Helper T cell (primary cell): ENCODE results near the gene TSHZ2.

- PRO-cap, 2 experiments = no peak in any of the 2 experiments
These were observed 6.5 kb upstream of the PARD6B start for GRCh38 chr20:50724761-50725443.

GRCh38 chr20:50756265-50756732, 24.9 kb downstream of the PARD6B start:
- PRO-cap, 2 experiments = no peak in any of the 2 experiments

GRCh38 chr20:50848257-50849520, 53.8 kb downstream of the BCAS4 start:
- PRO-cap, 2 experiments = no peak in any of the 2 experiments

- PRO-cap, 2 experiments = no peak in any of the 2 experiments
These were observed 61.5 kb downstream of the BCAS4 start for GRCh38 chr20:50856305-50856752.

GRCh38 chr20:50920963-50922068, 9.9 kb downstream of the ADNP start:
- PRO-cap, 2 experiments = peak in 1 of 2 experiments; most common plus-strand start chr20:50921331 (in 1)

DNA sequence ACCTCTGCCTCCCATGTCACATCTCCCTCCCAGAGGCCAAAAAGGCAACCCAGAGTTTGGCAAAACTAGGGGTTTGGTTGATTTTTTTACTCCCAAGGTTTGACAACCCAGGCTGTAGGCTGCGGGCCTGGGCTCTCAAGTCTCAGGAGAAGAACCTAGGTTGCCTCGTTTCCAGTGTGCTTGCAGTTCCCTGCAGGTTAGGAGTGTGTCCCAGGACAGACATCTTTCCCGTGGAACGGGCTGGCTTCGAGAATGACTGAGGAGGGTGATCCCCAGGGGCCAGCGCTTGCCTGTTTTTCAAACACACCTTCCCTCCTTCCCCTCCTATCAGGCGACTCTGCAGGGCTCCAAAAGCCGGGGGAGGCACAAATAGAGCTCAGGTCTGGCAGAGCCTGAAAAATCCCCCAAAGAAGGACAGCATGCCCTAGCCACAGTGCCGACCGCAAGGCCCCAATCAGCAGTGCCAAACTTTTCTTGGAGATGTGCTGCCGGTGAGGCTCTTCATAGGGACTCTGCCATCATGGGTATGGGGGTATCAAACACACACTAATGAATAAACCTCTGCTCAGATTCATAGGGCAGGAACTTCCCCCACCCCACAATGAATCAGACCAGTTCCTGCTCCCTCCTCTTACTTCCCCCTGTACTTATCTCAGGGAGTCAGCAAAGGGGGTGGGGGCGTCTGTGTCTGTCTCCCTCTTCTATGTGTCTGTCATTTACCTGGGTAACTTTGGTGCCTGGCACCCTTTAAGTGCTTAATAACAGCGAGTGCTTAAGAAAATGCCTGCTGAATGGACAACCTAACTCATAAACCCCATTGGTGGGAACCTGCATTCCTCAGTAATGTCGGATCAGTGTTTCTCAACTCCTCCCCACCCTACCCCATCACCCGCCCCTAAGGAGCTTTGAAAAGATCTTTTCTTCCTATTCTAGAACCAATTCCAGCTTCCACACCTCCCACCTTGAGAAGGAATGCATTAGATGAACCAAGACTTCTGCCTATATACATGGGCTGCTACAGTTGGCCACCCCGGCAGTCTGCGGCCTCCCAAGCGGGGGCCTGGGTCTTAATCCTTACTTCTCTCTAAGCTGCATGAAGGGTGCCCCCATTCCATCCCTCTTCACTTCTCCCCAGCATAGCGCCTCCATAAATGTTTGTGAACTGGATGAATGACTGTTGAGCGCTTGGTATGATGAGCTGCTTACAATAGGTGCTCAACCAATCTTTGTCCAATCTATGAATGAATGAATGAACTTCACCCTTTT, 1.5 kb downstream of the KCNG1 start:
- PRO-cap, 2 experiments = no peak in any of the 2 experiments

DNA sequence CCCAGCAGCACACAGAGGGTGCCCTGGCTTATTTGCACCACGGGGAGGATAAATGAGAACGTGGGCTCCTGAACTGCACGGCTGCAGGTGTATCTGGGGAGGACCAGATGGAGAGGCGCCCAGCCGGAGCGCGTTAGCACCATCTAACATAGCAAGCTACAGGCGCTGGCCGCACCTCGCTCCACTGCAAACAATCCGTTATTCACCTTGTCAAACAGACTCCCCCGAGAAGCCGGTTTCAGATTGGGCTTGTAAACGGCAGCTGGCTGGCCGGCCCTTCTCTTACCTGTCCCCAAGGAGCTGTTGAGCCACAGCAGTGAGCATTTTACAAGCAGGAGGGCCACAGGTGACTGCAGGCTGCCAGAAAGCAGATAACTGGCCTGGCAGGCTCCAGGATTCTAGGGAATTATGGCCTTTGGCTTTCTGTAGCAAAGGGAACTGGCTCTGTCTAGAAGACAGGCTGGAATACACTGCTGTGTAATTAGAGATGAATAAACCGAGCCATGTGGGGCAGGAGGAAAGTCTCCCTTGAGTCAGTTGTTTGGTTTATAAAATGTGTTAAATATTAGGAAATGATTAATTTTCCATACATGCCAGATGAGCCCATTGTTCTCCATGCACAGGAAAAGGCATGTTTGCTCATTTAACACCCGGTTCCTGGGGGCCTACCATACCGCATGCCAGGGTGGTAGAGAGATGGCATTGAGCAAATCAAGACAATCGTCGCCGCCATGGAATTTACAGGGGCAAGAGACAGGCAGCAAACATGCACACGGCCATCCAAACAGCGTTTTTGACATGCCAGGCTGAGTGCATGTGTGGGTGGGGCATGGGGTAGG, 159.4 kb downstream of the NFATC2 start:
- PRO-cap, 2 experiments = no peak in any of the 2 experiments

- PRO-cap, 2 experiments = no peak in any of the 2 experiments
These were observed 110.4 kb downstream of the NFATC2 start for GRCh38 chr20:51431946-51432673.

- PRO-cap, 2 experiments = no peak in any of the 2 experiments
These were observed 85.3 kb downstream of the NFATC2 start for GRCh38 chr20:51457178-51457749.

DNA sequence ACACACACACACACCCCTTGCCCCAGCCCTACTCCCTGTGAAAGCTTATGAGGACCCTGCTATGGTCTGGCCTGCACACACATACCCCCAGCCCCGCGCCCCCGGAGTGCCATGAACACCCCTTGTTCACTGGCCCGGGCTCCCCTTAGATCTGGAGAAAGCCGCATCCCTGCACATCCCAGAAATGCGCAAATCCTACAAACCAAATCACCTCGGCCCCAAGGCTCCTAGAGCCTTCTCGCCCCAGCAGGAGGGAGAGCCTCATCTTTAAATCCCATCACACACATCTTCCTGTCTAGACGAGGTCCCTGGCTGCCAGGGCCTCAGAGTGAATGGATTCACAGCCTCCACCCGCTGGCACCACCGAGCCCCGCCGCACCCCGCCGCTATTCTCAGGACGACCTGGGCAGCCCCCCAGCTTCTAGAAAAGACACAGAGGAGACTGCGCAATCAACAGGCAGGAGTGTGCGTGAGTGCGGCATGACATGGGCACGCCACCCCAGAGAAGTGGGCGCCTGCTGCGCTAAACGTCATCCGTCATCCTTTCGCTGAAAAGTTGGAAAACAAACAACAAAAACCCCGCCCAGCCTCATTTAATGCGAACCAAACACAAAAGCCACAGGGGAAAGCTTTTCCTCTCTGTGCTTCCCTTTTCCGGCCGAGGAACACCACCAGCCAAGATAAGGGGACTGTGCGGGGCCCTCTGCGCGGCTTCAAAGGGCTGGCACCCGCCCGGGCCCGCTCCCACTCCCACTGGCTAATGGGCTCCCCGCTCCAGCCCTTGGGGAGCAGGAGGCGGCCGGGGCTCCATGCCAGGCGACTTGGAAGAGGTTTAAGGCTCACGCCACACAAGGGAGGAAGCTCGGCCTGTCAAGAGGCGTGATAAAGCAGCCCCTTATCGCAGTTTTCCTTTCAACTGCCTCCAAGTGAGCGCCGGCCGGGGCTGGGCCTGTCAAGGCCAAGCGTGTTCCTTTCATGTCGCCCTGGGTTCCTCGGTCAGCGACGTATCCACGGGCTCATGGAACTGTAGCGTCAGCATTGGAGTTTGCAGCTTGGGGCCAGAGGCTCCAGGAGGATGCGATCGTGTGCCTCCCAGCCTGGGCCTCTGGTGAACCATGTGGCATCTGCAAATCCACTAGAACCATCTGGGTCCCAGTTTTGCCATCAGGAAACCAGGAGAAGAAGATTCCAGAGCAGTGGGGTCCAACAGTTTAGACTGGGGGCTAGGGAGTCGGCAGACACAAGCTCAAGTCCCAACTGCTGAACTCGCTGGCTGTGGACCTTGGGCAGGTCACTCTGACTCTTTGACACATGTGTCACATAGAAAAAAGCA, 50.1 kb downstream of the NFATC2 start:
- PRO-cap, 2 experiments = no peak in any of the 2 experiments

DNA sequence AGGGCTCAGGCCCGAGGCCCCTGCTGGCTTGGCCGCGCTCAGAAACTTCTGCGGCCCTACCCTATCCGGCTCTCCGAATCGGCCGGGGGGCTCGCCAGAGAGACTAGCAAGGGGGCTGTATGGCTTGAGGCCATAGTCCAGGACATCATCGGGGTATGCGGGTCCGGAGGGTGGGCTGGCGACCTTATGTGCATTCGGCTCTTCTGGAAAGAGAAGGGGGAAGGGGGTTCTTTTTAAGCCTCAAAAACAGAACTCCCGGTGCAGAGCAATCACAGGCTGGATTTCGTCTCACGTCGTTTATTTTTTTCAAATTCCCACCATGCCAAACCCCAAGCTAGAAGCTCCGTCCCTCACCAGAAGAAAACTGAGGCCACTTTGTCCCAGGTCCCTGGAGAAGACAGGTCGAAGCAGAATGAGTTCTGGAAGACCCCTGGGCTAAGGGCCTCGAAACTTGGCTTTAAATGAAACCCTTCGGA, 18.6 kb downstream of the NFATC2 start:
- PRO-cap, 2 experiments = no peak in any of the 2 experiments

GRCh38 chr20:51531058-51532135, 11.1 kb downstream of the NFATC2 start:
- PRO-cap, 2 experiments = peak in 2 of 2 experiments; most common plus-strand start chr20:51531325 (in 1); most common minus-strand start chr20:51531300 (in 2)

DNA sequence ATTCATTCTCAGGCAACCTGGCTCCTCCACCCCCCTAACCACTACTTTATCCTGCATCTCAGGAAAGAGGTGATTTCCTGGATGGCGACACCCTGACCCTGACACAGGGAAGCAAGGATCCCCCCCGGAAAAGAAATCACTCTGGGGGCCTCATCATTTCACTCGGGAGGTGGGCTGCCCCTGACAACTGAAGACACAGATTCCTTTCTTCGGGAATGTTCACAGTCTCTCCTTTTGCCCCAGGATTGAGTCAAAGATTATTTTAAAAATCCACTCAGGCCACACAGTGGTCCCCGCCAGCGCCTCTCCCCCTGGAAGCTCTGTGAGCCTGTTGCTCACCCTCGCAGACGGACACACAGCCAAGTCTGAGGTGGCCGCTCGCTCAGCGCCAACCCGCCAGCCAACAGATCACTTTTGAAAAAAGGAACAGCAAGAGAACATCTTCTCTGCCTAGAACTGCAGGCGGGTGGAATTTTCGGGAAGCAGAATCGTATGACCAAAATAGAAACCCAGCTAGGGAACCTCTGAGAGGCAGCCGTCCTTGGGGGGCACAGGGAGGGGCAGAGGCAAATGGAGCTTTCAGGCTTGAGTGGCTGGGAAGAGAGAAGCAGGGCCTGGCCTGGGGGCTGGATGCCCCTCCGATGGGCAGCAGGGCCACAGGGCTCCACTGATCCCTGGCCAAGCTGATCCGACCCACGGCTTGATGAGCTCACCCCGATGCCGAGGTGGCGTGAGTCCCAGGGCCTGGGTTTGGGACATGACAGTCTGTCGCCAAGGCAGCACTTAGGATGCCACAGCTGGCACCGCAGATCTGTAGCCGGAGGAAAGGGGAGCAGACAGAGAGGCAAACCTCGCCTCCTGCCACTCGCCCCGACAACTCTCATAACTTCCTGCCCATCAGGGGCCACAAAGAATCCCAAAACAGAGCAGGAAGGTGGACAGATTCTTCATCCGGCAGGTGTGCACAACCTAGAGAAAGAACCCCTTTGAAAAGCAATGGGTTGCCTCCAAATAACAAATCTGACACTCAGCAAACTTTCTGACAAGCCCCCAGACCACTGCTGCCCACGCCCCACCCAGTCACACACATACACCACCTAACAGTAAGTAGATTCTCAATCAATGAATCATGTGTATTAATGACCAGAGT, 9.9 kb downstream of the NFATC2 start:
- PRO-cap, 2 experiments = no peak in any of the 2 experiments

GRCh38 chr20:51697018-51697718, 71.0 kb downstream of the ATP9A start:
- PRO-cap, 2 experiments = no peak in any of the 2 experiments

GRCh38 chr20:51757142-51757578, 11.0 kb downstream of the ATP9A start:
- PRO-cap, 2 experiments = no peak in any of the 2 experiments

GRCh38 chr20:51761215-51761528, 7.0 kb downstream of the ATP9A start:
- PRO-cap, 2 experiments = no peak in any of the 2 experiments

GRCh38 chr20:51768766-51769185, 586 bp upstream of the ATP9A start:
- PRO-cap, 2 experiments = no peak in any of the 2 experiments

- PRO-cap, 2 experiments = no peak in any of the 2 experiments
These were observed 182.7 kb upstream of the SALL4 start for GRCh38 chr20:51984883-51985487.

GRCh38 chr20:52971866-52972540, at the start of gene TSHZ2:
TSHZ2 (plus strand) TSS chr20:52972358.
- PRO-cap, 2 experiments = peak in 2 of 2 experiments; most common plus-strand start chr20:52972159 (in 2); most common minus-strand start chr20:52972062 (in 1)

- PRO-cap, 2 experiments = peak in 2 of 2 experiments; most common plus-strand start chr20:52972605 (in 2); most common minus-strand start chr20:52973278 (in 2)
These were observed 698 bp downstream of the TSHZ2 start for GRCh38 chr20:52972541-52973570.